M059J (cell line): ENCODE data around the genes SLC35G2, IL20RB, SOX14, PRR23A and PRR23C.

DNA sequence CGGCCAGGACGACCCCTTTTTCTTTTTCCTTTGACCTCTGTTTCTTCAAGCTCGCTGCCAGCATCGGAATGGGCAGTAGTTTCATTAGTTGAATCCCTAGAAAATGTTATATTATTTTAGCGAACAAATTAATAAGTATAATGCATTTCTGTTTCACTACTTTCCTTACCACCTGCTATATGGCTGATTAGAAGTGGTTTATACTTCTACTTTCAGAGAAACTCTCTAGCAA lies 129.1 kb downstream of the STAG1 start:
- RAMPAGE, long total RNA = no peak

DNA sequence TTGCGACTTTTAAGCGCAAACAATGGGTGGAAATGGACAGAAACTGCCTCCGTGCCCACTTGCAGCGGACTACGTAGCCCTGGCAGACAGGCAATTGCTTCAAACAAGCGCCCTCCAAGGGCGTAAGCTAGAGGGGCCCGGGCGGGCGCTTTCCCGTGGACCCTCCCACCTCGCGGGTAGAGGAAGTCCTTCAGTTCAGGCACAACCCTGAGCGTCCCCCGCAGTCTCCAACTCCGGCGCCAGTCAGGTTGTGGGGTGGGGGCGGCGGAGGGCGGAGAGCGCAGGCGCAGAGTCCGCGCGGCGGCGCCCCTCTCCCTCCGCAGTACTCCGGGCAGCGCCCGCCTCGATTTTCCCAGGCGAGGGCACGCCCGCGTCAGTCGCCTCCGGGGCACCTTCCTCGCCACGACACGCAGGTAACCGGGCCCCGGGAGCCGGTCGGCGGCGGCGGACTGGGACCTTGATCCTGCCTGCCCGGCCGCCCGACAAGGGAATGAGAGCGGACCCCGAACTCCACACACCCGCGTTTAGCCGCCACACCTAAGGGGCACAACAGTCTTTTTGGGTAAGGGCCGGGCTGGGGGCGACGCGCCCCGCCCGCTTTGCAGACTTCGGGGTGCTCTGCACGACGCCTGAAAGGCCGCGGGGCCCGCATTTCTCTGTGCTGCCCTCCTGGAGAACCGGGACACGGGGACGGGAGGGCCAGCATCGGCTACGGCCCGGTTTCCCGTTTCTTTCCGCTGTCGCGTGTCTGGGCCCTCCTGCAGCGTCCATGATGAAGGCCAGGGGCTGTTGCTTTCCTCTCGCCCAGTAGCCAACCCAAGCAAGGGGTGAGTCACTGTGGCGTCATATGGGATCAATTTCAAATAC lies at the start of gene SLC35G2:
TSS of gene SLC35G2 (plus strand) at position 325 of the 867 bp plus-strand sequence.
- RAMPAGE, long total RNA = no peak

DNA sequence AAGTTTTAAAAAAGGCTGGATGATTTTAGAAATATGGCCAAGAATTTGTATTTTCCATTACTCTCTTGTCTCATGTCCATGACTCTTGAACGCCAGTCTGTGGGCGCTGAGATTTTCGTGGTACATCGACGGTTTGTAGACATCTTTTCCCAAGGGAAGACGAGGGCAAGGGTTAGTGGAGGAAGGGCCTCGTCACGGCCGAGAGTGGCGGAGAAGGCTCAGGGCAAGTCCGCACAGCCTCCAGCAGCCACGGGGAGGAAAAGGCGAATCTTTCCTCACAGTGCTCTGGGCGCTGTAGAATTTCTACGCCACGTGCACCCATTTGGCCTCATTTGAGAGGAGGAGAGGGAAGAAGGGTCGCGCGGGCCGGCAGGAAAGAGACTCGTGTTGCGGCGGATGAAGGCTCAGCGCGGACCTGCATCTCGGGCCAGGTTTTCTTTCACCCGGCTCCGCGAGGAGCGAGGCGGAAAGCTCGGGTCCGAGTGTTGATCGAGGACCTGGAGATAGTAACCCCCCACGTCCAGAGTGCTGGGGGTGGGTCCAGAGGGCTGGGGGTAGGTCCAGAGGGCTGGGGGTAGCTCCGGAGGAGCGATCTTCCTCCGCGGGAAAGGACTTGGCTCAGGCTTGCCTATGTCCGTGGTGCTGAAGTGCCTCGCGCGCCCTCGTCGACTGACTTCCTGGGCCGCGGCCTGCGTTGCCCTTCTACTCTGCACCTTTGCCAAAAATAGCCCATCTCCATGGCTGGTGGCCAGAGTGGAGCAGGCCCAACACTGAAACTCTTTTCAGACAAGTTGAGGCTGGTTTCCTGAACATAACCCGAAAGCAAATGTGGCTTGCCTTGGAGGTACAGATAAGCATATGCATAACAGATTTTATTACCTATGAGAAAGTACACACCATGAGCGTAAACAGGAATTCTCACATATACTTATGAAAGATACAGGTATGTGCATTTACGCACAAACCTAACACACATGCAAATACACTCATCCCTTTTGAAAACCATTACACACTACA lies 1.1 kb downstream of the SLC35G2 start:
- RAMPAGE, long total RNA = no peak

DNA sequence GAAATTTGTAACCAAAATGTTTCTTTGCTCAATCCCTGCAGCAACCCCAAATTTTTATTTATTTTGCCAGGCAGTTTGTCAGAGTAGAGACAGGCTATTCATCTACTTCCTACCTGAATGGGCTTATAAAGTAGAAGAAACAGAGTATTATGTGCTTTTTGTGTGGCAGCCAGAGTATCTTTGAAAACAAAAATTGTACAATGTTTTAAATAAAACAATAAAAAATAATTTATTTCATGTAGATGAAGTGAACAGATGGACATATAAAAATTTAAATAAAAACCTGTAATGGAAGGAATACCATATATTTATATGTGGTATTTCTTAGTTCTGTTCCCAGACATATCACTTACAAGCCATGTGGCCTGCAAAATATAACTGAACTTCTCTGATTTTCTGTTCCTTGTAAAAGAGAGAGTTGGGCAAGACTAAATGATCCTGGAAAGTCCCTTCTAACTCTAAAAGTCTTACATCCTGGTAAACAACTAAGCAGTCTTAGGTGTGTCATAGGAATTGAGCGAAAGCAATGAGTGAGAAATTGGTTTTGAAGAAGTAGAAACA lies 25.4 kb upstream of the IL20RB start:
- RAMPAGE, long total RNA = no peak

DNA sequence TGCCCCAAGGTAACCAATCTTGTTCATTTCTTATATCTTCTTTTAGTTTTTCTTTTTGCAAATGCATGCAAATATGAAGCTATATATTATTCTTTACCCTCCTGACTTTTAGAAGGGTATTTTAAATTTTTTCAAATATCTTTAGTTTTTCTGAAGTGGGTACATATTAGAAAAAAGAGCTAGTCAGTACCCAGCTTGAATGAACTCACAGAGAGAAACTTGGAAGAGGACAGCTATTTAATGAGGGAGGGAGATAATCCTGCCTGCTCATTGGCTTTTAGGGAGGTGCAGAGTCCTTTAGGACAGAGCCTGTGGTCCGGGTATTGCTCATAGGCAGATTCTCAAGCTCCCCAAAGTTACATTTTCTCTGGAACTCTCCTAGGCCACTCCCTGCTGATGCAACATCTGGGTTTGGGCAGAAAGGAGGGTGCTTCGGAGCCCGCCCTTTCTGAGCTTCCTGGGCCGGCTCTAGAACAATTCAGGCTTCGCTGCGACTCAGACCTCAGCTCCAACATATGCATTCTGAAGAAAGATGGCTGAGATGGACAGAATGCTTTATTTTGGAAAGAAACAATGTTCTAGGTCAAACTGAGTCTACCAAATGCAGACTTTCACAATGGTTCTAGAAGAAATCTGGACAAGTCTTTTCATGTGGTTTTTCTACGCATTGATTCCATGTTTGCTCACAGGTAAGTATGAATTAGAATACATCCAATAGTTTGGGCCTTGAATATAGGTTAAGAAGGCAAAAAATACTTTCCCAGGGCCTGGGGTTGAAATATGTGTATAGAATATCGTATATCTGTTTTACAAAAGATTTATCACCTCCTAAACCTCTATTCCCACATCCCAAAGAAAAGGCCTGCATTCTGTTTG lies at the start of gene IL20RB:
TSS of gene IL20RB (plus strand) at position 471 of the 876 bp plus-strand sequence.
- RAMPAGE, long total RNA = no peak

DNA sequence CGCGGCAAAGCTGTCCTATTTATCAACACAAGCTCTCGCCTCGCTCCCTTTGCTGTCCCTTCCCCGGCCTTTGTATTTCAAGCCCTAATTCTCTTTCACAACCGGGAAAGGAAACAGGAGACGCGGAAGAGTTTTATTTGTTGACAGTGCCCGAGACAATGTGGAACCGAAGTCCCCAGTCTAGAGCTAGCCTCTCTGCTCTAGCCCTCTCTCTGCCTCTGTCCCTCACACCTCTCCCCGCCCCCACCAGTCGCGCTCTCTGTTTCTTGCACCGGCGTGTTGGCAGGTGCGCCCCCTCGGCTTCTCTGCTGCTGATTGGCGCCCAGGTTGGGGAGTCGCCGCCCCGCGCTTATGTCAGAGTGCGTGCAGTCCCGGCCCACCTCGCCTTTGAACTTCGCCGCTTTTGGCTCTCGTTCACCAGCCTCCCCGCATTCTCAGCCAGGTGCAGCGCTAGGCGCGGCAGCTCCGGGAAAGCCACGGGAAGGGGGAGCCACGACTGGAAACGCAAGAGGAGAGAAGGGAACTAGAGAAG lies at the start of gene SOX14:
TSS of gene SOX14 (plus strand) at position 431 of the 532 bp plus-strand sequence.
- RAMPAGE, long total RNA = no peak

GRCh38 chr3:138114352-138114903 lies 980 bp downstream of the DZIP1L start:
- RAMPAGE, long total RNA = no peak

DNA sequence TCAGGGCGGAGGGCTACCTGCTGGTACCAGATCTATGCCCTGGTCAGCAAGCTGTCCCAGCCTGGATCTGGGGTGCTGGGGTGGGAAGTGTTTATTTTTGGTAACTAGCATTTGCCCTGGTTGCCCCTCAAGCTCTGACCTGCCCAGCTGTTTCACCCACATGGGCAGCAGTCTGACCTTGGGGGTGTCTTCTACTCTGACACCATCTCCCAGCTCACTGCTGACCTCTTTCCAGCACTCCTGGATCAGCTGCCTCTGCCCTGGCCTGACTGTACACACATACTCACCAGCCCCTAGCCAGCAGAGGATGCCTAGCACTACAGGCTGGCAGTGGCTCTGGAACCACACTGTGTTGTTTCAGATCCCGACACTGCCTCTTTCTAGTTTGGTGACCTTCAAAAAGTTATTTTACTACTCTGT lies 16.3 kb downstream of the MRAS start:
- RAMPAGE, long total RNA = no peak

DNA sequence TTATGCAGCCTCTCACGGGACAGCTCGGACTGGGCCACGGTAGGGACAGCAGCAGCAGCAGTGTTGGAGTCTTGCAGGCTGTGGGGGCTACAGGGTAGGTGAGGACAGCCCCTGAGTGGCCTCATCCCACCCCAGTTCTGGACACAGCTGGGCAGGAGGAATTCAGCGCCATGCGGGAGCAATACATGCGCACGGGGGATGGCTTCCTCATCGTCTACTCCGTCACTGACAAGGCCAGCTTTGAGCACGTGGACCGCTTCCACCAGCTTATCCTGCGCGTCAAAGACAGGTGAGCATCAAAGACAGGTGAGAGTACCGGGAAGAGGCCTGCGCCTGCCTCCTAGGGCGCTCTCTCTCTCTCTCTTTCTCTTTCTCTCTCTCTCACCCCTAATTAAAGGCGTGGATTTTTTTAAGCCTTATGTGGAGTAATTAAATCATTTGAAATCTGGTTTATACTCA lies 37.2 kb upstream of the ESYT3 start:
- RAMPAGE, long total RNA = no peak

DNA sequence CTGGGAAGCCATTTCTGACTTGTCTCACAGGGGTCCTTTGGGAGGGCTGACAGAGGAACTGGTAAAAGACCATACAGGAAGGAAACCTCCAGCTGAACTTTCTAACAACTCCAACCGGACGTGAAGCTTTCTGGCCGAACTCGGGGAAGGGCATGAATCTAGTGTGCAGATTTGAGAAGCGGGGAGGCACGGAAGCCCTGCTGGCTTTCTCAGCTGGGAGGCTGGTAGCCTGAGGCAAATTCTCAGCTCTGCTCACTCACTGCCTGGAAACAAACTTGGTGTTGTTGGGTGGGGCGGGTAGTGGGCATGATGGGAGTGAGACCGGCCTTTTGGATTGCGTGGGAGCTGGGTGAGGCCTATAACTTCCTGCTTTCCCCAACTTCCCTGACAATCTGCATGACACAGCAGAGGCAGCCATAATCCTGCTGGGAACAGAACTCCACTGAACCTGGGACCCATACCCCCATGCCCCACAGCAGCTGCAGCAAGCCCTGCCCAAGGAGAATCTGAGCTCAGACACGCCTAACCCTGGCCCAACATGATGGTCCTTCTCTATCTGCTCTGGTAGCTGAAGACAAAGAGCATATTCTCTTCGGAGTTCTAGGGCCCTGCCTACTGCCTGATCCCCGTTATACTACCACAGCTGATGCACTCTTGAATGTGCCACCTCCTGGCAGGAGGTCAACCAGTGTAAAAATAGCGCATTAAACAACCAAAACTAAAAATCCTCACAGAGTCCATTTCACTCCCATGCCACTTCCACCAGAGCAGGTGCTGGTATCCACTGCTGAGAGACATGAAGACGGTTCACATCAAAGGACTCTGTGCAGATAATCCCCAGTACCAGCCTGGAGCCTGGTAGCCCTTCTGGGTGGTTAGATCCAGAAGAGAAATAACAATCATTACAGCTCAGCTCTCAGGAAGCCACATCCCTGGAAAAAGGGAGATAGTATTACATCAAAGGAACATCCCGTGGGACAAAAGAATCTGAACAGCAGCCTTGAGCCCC lies 44.7 kb downstream of the CEP70 start:
- RAMPAGE, long total RNA = no peak

GRCh38 chr3:138588611-138589026 lies 5.4 kb downstream of the CEP70 start:
- RAMPAGE, long total RNA = no peak

DNA sequence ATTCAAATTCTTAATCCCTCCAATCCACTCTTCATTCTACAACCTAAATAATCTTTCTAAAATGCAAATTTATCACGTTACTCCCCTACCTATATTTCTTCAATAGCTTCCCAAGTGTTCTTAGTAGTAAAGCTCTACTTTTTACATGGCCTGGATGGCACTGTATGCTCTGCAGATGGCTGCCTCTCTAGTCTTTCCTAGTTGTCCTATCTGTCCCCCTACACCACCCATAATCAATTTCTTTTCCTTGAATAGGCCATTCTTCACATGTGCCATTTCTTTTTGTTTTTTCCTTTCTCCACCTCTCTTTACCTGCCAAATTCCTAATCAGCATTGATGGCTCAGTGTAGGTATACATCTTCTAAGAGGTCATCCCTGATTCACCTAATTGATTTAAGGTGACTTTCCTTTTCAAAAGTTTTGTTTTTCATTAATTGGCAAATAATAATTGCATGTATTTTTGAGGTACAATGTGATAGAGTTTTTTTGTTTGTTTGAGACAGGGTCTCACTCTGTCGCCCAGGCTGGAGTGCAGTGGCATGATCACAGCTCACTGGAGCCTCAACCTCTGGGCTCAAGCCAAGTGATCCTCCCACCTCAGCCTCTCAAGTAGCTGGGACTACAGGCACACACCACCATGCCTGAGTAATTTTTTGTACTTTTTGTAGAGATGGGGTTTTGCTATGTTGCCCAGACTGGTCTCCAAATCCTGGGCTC lies 85.2 kb downstream of the PIK3CB start:
- RAMPAGE, long total RNA = no peak

DNA sequence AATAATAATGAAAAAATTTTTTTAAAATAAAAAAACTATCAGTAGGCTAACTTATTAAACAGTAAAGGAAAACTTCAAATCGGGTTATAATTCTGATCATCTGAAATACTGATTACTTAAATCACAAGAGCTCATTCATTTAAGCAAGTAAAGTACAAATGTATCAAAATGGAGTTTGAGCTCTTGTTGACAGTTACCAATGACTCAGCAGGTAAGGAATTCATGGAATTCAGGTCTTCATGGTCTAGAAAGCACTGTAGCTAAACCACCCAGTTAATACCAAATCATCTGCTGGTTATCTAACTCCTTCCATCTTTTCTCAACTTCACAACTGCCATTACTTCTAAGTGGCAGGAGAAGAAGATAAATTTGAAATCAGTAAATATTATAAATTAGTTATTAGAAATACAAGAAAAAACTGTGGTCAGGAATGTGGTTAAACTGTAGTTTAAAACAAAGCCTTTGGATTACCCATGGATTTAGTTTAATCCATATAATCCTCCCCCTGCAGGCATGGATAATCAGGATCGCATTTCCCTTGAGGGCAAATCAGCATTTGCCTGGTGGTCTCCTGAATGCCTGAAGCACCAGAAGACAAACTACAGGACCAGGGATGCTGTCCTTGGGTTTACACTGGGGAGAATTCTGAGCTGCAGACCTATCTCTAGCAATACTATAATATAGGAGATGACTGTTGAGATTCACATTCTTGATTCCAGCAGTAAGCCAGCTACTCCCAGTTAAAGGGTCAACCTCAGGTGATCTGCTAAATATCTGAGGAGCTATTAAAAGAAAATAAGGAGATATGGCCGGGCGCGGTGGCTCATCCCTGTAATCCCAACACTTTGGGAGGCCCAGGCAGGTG lies 10.8 kb downstream of the PIK3CB start:
- RAMPAGE, long total RNA = no peak

- RAMPAGE, long total RNA = no peak
These were observed 10.2 kb downstream of the FOXL2 start for GRCh38 chr3:138936646-138937232.

- RAMPAGE, long total RNA = no peak
These were observed 6.3 kb downstream of the FOXL2 start for GRCh38 chr3:138940378-138941272.

- RAMPAGE, long total RNA = no peak
These were observed at the start of gene PRR23A for GRCh38 chr3:139006237-139006750. Gene PRR23A, minus strand, starts transcription at chr3:139006268.

- RAMPAGE, long total RNA = no peak
These were observed at the start of gene PRR23C for GRCh38 chr3:139044748-139044952. Gene PRR23C, minus strand, starts transcription at chr3:139044892.

DNA sequence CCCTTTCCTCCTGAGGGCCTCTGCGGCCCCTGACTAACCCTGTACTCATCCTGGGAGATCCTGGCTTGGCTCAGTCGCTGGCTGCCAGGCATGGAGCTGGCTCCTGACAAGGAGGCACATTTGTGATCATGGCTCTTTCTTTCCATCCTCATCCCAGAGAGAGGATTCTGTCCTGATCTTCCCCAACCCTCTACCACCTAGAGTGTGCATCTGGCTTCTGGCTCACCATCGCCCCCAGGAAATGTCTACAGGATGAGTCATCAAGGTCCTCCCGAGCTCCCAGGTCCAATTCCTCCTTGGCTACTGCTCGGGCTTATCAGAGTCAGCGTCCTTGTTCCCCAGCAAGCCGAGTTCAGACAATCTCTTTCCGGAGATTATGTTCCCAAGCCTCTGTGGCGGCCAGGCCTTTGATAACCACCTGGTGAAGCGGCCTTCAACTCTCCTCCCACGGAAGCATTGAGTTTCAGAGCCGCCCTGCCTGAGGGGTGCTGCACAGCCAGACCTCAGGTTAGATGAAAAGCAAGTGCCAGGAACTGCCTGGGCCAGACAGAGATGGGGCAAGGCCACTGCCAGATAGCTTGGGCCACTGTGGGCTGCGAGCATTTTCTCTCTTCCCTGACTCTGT lies 44.4 kb upstream of the MRPS22 start:
- RAMPAGE, long total RNA = no peak

GRCh38 chr3:139358723-139359460 lies 15.1 kb downstream of the MRPS22 start:
- RAMPAGE, long total RNA = no peak

DNA sequence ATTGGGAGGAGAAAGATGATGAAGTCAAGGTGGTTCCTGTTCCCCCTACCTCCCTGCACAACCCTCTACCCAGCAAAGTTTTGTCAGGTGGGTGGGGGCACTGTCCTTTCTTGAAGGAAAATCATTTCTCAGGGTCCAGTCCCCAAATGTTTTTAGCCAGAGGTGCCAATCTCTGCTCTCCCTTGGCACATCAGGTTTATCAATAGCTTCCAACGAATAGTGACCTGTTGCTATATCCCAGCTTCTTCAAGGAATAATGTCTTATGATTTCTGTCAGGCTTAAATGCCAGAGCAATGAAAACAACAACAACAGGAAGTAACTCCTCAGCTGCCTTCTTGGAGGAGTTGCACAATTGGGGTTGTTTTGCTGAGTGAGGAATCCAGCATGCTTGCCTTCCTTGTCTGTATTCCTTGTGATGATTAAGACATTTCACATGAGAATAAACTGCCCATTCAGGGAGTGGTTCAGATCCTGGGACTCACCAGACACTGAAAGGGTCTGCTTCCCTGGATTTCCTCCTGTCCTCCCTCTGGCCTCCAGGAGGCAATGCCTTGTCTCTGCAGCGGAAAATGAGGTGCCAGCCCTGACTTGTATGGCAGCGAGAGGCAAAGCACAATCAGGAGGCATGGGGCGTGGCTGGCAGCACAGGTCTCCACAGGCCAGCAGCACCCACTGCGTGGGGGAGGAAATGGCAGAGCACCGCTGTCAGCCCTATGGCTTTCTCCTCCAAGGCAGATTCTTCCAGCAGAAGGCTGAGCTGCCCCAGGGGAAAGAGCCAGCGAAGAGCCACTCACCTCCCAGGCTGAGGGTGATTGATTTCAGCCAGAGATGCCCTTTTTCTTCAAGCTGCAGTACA lies 41.6 kb downstream of the RBP2 start:
- RAMPAGE, long total RNA = no peak